Metastatic Liver Carcinoma in the Lung (tissue), 2 donors: ENCODE data around the genes KRTAP10-6, KRTAP12-1 and TSPEAR.

DNA sequence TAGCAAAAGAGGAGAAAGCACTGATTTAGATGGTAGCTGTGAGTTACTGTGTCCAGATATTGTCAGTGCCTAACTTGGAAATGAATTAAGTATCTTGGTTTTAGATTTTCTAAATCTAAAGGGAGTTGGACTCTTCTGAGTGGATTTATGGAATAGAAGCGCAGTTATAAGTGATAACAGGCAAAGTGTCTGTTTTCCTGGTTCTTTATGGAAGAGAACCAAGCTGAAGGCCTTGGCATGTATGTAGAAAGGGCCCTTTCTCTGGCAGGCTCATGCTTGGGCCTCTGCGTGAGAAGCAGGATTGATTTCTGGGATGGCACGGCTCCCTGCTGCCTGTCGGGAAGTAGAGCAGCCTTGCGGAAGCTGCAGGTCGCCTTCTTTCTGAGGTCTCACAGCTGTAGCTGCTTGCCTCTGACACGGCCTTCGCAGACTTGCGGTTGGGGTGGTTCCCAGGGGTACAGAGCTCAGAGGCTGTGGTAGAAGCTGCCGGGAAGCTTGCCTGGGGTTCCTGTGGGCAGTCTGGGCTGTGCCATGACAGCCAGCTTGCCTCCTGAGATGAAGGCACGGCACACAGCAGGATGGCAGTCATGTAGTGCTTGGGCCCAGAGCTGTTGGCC, 39.3 kb downstream of the TRAPPC10 start:
- PRO-cap, 2 experiments = no peak in any of the 2 experiments

- PRO-cap, 2 experiments = no peak in any of the 2 experiments
Measured at GRCh38 chr21:44074188-44074770, 32.9 kb upstream of the PWP2 start.

DNA sequence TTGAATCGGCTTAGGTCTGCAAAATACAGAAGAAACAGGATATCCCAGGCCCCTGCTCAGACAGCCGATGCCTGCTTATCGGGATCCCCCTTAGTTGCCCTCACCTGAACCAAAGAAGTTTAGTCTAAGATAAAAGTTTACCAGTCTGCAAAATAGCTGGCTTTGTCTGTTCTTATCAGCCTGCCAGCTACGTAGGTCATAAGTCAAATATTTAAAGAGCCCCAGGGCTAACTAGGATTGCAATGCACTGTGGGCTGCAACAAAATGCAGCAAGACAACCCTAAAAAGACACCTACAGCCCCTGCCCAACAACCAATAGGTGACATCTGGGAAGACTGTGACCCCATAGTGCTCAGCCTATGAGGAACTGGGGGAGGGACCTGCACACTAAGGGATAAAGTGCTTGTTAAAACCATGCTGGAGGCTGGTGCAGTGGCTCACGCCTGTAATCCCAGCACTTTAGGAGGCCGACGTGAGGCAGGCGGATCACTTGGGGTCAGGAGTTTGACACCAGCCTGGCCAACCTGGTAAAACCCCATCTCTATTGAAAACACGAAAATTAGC, 27.4 kb downstream of the LRRC3 start:
- PRO-cap, 2 experiments = peak in 1 of 2 experiments; most common plus-strand start position 457 of the sequence (in 1); most common minus-strand start position 187 of the sequence (in 1)

GRCh38 chr21:44483274-44483770, 28.0 kb downstream of the LRRC3 start:
- PRO-cap, 2 experiments = peak in 1 of 2 experiments; most common plus-strand start chr21:44483480 (in 1); most common minus-strand start chr21:44483372 (in 1)

DNA sequence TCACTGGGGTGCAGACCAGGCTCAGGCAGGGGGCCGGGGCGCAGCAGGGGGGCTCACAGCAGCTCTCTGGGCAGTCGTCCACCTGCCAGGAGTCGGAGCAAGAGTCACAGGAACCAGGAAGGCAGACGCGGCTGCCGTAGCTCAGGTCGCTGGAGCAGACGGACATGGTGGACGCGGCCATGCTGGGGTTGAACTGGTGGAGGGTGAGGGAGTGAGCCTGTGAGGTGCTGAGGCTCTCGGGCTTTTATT, at the start of gene KRTAP10-6:
TSS of gene KRTAP10-6 (minus strand) at position 202 of the 249 bp plus-strand sequence.
- PRO-cap, 2 experiments = no peak in any of the 2 experiments

DNA sequence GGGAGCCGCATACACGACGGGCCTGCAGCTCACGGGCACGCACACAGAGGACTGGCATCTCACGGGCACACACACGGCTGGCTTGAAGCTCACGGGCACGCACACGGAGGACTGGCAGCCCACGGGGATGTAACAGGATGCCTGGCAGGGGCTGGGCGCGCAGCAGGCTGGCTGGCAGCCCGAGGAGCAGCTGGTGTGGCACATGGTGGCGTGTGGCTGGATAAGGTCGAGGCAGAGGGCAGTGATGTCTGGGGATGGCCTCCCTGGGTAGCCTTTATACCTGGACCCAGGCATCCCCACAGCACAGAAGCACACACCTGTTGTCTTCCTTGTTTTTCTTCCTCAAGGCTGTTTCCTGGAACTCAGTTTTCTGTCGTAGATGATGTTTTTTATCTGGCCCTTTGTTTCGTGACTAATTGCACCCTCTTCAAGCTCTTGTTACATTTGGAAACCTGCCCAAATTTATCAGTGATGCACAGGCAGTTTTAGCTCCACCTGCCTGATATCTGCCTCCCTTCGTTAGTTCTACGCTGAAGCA, at the start of gene KRTAP12-1:
TSS of gene KRTAP12-1 (minus strand) at position 244 of the 538 bp plus-strand sequence.
- PRO-cap, 2 experiments = no peak in any of the 2 experiments

DNA sequence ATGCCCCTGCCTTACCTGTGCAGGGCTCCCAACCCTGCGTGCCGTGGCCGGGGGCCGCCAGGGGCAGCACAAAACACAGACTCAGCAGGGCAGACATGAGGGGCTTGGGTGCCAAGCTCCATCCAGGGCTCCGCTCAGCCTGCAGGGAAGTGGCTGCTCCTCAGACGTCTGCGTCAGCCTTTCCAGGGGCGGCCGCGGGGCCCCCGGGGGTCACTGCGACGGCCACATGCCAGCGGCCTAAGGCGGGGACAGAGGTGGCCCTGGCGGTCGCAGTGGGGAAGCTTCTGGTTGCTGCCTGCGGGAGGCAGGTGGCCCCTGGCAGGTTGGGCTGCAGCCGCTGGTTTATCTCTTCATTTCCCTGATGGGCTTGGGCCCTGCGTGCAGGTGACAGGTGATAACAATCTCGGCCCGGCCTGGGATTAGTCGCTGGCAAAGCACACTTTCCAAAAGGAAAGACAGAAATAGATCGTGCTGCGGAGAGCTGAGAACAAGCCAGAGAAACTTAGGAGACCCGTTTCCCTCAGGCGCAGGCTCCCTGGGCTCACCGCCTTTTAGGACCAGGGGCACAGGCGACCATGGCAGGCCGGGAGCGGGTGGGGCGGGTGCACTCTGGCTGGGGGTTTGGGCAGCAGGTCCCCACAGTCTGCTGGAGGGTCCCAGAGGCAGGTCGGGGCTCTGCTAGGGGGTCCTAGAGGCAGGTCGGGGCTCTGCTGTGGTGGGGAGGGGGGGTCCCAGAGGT, at the start of gene TSPEAR:
TSS of gene TSPEAR (minus strand) at position 155 of the 739 bp plus-strand sequence.
- PRO-cap, 2 experiments = no peak in any of the 2 experiments

GRCh38 chr21:44773544-44774292, 27.9 kb downstream of the UBE2G2 start:
- PRO-cap, 2 experiments = no peak in any of the 2 experiments

GRCh38 chr21:44791365-44791975, 10.2 kb downstream of the UBE2G2 start:
- PRO-cap, 2 experiments = no peak in any of the 2 experiments

GRCh38 chr21:44849373-44850088, 24.0 kb downstream of the PTTG1IP start:
- PRO-cap, 2 experiments = no peak in any of the 2 experiments

DNA sequence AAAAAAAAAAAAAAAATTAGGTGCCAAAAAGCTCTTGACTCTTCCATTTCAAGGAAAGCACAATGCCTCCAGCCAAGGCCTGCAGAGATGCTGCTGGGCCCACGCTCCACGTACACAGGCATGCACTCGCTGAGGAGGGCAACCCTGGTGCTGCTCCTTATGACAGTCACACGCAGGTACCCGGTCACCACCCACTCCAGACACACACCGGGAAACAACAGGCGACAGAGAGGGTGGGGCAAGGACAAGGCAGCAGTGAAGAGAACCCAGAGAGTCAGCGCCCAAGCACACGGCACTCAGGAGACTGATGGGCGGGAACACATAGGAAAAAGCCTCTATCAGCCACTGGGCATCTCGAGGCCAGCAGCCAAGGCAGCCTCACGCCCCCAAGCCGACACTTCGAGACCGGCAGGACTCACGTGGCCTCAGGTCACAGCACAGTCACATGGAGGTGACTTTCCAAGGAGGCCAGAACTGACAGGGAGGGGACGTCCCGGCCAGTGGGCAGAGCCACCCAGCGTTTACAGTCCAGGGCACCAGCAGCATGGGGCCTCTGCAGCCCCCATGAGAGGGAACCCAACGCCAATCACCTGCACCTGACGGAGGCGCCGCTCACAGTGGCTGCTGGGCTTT, 19.9 kb downstream of the PTTG1IP start:
- PRO-cap, 2 experiments = no peak in any of the 2 experiments

GRCh38 chr21:44875266-44875897, 1.9 kb upstream of the PTTG1IP start:
- PRO-cap, 2 experiments = no peak in any of the 2 experiments

- PRO-cap, 2 experiments = no peak in any of the 2 experiments
Measured at GRCh38 chr21:44882134-44882936, 8.8 kb upstream of the PTTG1IP start.

- PRO-cap, 2 experiments = no peak in any of the 2 experiments
Measured at GRCh38 chr21:44923349-44924090, 2.8 kb upstream of the ITGB2 start.

DNA sequence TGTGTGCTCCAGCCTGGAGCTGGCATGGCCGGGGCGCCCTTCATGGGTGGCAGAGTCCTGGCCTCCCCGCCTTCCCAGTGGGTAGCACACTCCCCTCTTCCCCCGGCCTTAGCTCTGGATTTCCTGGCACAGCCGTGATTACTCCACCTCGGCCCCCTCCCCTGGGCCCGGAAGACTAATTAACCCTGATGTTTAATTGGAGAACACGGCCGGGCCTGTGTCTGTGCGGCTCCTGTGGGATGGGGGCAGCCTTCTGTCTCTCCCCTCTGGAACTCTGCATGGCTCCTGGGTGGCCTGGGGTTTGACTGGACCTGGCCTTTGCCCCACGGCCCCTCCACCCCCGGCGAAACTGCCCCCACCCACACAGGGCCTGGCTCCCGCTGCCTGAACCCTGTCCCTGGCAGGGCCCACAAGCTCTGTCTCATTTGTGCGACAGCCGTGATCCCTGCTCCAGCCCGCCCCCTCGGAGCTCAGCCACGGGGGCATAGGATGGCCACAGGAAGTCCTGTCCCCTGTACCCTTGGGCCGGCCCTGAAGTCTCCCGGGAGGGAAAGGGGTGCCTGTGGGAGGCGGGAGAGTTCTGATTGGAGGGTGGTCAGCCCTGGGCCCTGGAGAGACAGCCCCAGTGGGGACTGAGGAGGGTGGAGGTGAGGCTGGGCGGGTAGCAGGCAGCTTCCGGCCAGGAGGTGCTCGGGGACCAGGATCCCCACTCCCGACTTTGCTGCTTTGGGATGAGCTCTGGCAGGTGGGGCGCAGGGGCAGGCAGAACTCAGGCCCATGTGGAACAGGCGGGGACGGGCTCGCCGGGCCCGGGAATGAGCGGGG, 44.9 kb downstream of the SLX9 start:
- PRO-cap, 2 experiments = no peak in any of the 2 experiments

DNA sequence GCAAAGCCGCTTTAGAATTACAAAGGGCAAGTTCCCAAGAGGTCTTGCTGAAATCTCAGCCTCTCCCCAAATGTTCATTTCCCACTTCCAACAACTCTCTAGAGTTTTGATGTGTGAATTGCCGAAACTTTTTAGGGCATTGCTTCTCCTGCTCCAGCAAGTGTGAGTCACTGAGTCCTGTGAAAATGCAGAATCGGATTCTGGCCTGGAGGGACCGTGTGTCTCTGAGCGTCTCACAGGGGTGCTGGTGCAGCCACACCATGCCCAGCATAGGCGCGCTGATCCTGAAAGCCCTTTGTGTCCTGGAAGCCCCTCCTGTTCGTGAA, 43.8 kb upstream of the ADARB1 start:
- PRO-cap, 2 experiments = no peak in any of the 2 experiments

GRCh38 chr21:45086895-45087921, 12.8 kb downstream of the ADARB1 start:
- PRO-cap, 2 experiments = no peak in any of the 2 experiments

DNA sequence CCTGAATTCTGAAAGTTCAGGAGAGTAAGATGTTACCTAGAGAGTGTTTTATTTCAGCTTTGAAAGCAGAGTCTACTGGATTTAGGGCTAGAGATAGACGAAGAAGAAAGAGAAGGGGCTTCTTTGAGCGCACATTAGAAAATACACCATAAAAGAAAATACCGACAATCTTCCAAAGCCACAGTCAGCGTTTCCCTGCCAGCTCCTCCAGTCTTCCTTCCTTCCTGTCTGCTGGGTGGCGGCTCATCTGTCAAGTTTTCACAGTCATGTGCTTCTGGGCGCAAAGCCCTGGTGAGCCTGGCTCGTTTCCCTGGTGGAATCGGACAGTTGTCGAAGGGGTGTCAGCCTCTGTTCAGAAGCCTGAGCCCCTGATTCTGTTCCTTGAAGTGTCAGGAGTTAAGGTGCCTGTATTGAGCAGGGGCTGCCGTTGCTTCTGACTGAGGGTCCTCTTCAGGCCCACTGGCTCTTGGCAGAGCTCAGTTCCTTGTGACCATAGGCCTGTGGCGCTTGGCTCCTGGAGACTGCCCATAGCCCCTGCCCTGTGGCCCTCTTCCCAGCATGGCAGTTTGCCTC, 58.5 kb downstream of the ADARB1 start:
- PRO-cap, 2 experiments = no peak in any of the 2 experiments

DNA sequence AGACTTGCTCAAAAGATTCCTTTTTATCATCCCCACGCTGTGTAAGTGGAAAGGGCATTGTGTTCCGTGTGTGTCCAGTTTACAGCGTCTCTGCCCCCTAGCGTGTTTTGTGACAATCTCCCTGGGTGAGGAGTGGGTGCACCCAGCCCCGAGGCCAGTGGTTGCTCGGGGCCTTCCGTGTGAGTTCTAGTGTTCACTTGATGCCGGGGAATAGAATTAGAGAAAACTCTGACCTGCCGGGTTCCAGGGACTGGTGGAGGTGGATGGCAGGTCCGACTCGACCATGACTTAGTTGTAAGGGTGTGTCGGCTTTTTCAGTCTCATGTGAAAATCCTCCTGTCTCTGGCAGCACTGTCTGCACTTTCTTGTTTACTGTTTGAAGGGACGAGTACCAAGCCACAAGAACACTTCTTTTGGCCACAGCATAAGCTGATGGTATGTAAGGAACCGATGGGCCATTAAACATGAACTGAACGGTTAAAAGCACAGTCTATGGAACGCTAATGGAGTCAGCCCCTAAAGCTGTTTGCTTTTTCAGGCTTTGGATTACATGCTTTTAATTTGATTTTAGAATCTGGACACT, 61.8 kb downstream of the POFUT2 start:
- PRO-cap, 2 experiments = no peak in any of the 2 experiments

DNA sequence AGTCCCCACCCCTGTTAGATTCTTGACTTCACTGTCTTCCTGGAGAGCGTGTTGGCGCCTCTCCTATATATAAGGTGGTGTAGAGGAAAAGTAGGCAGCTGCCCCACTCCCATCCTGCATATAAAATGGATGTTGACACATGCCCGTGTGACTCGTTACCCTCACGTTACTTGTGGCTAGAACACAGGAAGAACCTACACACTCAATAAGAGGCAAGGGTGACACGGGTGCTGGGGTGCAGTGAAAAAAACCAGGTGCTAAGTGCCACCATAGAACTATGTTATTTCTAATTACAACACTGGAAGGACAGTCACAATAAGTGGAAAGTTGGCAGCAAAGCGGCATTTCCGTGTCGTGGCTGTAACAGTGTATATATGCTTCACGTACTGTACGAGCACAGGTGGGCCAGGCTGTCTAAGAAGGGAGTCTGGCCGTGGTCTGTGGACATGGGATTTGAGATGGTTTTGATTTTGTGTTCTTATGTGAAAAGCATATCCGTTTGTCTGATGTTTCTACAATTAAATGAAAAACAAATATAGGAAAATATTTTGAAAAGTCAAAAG, 60.8 kb downstream of the POFUT2 start:
- PRO-cap, 2 experiments = no peak in any of the 2 experiments